Amniotic epithelial cell (primary cell): ENCODE measurements around the genes ZNF609, ANKDD1A, RASL12 and IGDCC3.

DNA sequence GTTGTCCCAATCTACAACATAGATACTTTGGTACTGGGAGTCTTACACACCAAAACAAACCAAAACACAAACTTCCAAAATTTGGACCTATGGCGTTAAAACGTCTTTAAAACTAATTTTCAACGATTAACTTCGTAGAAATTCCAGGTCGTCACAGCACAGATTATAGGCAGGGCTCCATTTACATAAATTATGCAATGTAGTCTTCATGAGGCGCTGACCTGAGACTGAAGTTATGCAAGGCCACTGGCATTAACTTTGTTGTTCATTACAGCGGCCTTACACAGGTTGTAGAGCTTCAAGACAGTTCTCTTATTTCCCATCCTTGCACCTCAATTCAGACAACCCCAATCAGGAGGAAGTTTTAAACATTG is 1.1 kb upstream of the PPIB start:
- RRBS: no CpG with 5 or more reads among the region's 7 CpGs

- RRBS: 3% methylated on average over 41 of the region's 87 CpGs
Measured at GRCh38 chr15:64459947-64461096, at the start of gene ZNF609. TSS of gene ZNF609 (plus strand) at chr15:64460578.

GRCh38 chr15:64499189-64500180 is 39.1 kb downstream of the ZNF609 start:
- RRBS: no CpG with 5 or more reads among the region's 17 CpGs

- RRBS: no CpG with 5 or more reads among the region's 6 CpGs
Measured at GRCh38 chr15:64507068-64507845, 46.9 kb downstream of the ZNF609 start.

DNA sequence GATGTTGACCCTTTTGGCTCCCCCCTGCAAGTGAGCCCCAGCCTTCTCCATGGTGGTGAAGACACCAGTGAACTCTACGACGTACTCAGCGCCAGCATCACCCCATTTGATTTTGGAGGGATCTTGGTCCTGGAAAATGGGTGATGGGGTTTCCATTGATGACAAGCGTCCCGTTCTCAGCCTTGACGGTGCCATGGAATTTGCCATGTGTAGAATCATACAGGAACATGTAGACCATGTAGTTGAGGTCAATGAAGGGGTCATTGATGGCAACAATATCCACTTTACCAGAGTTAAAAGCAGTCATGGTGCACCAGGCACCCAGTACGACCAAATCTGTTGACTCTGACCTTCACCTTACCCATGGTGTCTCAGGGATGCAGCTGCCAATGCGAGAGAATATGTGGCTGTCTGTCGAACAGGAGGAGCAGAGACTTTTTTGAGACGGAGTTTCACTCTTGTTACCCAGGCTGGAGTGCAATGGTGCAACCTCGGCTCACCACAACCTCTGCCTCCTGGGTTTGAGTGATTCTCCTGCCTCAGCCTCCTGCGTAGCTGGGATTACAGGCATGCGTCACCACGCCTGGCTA is 69.0 kb downstream of the ZNF609 start:
- RRBS: no CpG with 5 or more reads among the region's 14 CpGs

- RRBS: no CpG with 5 or more reads among the region's 13 CpGs
Measured at GRCh38 chr15:64749072-64749633, 26.2 kb downstream of the RBPMS2 start.

DNA sequence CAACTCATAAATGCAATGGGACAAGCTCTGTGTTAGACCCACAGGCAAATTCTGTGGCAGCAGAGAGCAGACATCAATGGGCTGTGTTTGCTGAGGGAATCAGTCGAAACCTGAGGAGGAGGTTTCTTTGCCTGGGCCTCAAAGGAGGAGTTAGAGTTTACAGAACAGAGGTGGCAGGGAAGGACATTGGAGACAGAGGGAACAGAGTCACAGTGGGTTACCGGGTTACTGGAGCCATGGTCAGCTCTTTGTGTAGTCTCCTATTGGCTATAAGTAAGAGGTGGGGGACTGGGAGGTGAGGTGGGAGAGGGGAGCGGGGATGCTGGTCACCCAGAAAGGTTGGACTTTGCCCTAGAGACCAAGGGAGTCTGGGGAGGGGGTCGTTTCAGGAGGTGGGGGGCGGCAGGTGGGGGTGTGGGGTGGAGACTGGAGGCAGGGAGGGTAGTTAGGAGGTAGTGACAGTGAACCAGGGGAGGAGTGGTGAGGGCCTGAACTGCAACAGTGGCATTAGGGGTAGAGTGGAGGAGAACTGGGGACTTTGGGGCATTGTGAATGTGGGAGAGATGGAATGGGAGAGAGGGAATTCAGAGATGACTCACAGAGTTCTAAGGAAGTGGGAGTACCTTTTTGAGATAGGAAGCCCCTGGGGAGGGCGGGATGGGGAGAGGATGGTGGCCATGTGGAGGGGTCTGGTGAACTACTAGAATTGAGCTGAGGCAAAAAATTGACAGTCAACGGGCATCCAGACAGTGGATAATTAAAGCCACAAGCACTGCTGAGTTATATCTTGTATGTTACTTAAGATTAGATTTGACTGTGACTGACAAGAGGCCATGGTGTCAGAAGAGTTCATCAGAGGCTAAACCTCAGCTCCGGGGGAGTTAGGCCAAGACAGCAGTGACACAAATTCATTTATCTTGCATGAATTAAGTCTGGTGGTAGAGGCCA is 33.8 kb downstream of the PLEKHO2 start:
- RRBS: no CpG with 5 or more reads among the region's 8 CpGs

DNA sequence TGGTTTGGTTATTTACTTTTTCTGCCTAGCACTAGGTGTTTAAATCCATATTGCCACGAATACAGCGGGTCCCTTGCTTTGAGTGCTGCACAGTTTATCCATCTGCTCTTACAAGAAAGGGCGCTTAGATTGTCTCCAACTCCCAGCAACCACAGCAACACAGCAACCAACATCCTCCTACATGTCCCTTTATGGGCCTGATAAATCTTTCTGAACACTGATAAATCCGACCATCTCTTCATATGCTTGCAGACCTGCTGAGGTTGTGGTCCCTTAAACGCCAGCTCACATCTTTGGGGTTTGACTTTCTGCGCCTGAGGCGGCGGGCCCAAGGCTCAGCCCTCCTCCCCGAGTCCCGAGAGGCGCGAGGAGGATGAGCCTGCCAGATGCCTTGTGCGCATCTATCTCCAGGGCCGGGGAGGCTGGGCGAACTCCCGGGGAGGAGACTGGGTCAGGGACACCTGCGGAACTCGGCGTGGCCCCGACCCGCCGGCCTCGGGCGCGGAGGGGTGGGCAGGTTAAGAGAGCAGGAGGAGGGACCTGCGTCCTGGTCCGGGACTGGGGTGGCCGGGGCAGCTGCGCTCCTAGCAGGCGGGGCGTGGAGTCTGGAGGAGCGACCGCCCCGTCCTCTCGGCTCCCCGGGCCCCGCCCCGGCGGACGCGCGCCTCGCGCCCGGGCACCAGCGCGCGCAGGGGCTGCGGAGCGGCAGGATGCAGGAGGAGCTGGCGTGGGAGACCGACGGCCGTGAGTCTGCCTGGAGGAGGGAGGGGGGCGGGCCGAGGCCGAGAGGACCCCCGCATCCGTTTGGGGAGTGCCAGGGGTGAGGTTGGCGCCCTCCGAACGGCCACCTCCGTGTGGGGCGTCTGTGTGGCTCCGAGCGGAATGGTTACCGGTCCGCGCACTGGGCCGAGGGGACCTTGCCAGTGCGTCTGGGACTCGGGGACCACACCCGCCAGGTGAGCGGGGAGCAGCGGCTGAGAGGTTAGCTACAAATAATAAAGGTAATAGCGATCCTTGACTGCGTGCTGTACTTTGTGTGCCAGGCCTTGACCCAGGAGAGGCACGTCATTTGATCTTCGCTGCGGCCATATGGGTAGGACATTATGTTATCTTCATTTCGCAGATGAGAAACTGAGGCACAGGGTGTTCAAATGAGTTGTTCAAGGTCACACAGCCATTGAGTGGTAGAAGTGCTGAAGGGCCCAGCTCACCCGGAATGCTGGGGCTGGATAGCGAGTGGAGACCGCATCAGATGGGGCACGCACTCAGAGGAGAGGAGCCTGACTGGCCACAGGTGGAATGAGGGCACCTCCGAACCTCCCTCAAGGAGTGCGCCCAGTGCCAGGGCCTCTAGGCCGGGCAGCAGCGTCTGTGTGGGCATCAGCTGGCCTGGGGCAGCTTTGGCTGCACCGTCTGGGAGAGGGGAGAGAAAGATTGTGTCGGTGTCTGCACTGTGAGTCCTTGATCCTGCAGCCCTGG is at the start of gene ANKDD1A:
Gene ANKDD1A, plus strand, starts transcription at position 682 of the 1,479 bp plus-strand sequence.
- RRBS: 2% methylated on average over 21 of the region's 91 CpGs

- RRBS: no CpG with 5 or more reads among the region's 12 CpGs
Measured at GRCh38 chr15:64949473-64950296, 38.0 kb downstream of the ANKDD1A start.

GRCh38 chr15:65049135-65050083 is 4.2 kb downstream of the SLC51B start:
- RRBS: no CpG with 5 or more reads among the region's 32 CpGs

DNA sequence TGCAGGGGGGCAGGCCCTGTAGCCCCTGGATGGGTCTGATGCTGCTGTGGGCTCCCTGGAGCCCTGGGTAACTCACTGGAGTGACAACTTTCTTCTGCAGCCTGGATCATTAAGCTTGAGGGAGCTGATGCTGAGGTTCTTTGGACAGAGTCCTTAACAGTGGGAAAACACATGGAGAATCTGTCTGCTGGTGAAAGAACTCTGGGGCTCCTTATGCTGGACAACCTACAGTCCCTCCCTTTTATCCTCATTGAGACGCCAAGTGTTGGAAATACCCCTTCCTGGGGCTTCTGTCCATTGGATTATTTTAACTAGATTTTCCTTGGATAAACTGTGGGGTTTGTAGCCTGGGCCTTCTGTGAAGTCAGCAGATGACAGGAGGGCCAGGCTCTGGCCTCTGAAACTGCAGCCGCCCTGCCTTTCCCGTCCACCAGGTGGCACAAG is 8.9 kb downstream of the SLC51B start:
- RRBS: no CpG with 5 or more reads among the region's 3 CpGs

GRCh38 chr15:65067631-65068704 is at the start of gene RASL12:
TSS of gene RASL12 (minus strand) at chr15:65067991.
- RRBS: 3% methylated on average over 39 of the region's 69 CpGs

GRCh38 chr15:65068705-65069250 is 987 bp upstream of the RASL12 start:
- RRBS: no CpG with 5 or more reads among the region's 7 CpGs

- RRBS: 58% methylated on average over 7 of the region's 61 CpGs
Measured at GRCh38 chr15:65077691-65078511, 1.4 kb downstream of the KBTBD13 start.

DNA sequence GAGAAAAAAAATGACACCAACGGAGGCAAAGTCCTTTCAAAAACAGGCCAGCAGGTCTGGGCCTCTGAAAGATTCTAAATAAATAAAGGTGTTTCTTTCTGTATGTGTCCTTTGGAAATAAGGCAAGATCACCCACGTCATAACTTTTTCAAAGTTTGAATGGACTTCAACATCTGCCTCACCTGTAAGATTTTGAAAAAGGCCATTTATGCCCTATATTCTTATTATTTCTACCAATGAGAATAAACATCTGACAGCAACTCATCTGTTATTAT is 4.9 kb downstream of the CLPX start:
- RRBS: no CpG with 5 or more reads among the region's 2 CpGs

- RRBS: no CpG with 5 or more reads among the region's 14 CpGs
Measured at GRCh38 chr15:65196532-65197116, 11.5 kb upstream of the CLPX start.

DNA sequence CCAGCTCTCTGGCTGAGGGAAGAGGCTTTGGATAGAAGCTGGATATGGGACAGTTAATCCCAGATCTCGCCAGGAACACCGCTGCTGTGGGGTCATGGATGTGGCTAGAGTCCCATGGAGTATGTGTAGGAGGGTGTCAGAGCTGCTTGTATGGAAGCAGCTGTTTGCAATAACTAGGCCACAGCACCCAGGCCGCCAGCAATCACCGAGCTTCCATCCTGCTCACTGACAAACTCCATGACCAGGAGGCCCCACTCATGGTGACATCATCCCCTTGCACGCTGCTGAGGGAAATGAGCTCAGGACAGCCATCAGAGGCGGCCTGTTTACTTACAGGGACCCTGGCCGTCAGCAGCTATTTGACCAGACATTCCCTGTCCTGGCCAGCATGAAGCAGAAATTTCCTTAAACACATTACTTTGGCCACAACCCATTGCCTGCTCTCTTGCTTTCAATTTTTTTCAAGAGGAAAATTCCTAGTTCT is 34.2 kb upstream of the CILP start:
- RRBS: no CpG with 5 or more reads among the region's 7 CpGs

- RRBS: no CpG with 5 or more reads among the region's 10 CpGs
Measured at GRCh38 chr15:65262821-65263430, 23.8 kb downstream of the PARP16 start.

- RRBS: no CpG with 5 or more reads among the region's 22 CpGs
Measured at GRCh38 chr15:65287001-65287199, 217 bp upstream of the PARP16 start.

DNA sequence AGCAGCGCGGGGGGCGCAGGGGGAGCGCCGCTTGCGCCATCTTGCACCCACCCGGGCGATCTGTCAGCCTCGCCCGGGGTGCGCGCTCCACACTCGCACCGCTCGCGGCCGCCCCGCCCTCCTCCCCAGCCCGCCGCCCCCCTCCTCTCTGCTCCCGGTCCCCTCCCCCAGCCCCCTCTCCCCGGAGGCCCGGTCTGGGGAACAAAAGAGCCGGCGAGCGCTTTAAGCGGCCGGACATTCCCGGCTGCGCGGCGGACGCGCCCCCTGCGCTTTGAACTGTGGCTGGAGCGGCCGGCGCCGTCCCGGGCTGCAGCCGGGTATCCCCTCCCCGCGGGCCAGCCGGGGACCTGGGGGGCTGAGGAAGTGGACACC is at the start of gene IGDCC3:
Gene IGDCC3, minus strand, starts transcription at position 65 of the 372 bp plus-strand sequence.
- RRBS: 3% methylated on average over 17 of the region's 44 CpGs